Hair follicular keratinocyte (primary cell): ENCODE data around the genes IL17C, RNF166, CBFA2T3 and SLC22A31.

DNA sequence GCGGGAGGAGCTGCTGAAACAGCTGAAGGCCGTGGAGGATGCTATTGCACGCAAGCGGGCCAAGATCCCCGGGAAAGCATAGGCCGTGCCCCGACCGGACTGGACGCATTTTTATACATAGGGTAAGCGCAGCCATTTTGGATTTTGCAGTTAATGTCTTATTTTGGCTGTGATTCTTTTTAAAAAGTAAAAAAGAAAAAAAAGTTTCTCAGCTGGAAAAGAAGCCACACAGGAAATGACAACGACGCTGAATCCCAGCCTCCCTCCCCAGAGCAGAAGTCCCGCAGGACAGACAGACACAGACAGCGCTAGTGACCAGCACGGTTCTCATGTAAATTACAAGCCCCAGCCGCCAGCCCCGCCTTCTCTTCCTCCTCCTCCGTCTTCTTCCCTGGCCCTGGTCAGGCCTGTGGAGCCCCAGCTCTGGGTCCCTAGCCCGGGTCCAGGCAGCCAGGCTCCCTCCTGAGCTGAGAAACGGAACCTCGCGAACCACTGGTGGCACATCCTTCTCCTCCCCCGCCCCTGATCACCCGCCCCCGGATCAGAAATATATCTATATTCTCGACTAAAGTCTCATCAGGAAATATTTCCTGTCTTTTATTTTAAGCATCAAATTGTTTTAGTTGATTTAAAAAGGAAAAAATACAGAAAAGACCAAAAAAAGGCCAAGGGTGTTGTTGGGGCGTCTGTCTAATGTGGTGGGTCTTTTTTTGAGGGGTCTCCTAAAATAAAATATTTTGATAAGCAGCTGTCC is 7.0 kb upstream of the IL17C start:
- RAMPAGE, long total RNA: no peak

DNA sequence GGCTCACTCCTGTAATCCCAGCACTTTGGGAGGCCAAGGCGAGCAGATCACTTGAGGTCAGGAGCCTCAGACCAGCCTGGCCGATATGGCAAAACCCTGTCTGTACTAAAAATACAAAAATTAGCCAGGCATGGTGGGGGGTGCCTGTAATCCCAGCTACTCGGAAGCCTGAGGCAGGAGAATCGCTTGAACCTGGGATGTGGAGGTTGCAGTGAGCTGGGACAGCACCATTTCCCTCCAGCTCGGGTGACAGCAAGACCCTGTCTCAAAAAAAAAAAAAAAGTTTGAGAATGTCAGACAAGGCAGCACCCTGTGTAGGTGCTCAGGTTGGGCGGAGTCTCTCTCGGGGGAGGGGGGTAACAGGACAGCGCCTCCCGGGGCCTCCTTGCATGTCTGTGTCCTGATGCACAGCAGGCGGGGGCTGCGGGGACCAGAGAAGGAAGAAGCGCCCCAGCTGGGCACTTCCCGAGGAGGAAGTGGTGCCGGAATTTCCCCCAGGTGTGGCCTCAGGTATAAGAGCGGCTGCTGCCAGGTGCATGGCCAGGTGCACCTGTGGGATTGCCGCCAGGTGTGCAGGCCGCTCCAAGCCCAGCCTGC is at the start of gene IL17C:
IL17C (plus strand) TSS at position 543 of the 597 bp plus-strand sequence.
- RAMPAGE, long total RNA: no peak

- RAMPAGE, long total RNA: no peak
Measured at GRCh38 chr16:88639872-88640179, 1.5 kb downstream of the IL17C start.

- RAMPAGE, long total RNA: no peak
Measured at GRCh38 chr16:88702241-88702920, 3.8 kb downstream of the RNF166 start.

GRCh38 chr16:88705635-88706636 is at the start of gene RNF166:
Gene RNF166, minus strand, starts transcription at chr16:88706408.
- RAMPAGE, long total RNA: no peak

GRCh38 chr16:88716480-88717563 is 10.5 kb downstream of the CTU2 start:
- RAMPAGE, long total RNA: no peak

- RAMPAGE, long total RNA: no peak
Measured at GRCh38 chr16:88764912-88765682, 19.9 kb downstream of the PIEZO1 start.

GRCh38 chr16:88770392-88771476 is 14.3 kb downstream of the PIEZO1 start:
- RAMPAGE, long total RNA: no peak

DNA sequence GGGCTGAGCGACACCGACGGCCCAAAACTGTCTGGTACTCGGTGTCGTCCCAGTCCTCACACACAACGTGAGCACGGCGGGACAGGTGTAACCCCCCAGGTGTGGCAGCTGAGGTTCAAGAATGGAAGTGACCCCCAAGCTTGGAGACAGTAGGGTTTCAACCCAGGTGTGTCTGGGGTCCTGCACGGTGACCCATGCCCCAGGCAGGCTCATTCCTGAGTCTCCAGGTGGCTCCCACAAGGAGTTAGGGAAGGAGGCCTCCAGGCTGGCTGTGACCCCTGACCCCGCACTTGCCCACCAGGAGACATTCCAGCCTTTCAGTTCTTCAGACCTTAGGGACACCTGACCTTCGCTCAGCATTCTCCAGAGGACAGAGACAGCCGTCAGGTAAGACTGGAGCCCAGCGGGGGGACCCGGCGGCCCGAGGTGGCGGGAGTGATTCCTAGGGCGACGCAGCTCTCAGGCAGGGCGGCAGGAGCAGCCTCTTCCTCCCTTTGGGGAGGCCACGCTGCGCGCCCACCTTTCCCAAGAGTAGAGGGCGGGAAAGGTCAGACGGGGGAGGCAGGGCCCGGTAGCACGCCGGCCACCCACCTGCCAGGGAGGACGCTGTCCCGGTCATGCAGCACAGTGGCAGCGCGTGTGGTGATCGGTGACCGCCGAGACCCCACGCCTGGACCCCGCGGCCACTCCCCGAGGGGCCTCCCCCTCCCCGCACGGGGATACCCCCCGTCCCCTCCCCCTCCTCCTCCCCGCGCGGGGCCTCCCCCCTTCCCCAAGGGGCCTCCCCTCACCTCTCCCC is 688 bp downstream of the GALNS start:
- RAMPAGE, long total RNA: no peak

- RAMPAGE, long total RNA: no peak
Measured at GRCh38 chr16:88881124-88881972, 14.9 kb upstream of the PABPN1L start.

DNA sequence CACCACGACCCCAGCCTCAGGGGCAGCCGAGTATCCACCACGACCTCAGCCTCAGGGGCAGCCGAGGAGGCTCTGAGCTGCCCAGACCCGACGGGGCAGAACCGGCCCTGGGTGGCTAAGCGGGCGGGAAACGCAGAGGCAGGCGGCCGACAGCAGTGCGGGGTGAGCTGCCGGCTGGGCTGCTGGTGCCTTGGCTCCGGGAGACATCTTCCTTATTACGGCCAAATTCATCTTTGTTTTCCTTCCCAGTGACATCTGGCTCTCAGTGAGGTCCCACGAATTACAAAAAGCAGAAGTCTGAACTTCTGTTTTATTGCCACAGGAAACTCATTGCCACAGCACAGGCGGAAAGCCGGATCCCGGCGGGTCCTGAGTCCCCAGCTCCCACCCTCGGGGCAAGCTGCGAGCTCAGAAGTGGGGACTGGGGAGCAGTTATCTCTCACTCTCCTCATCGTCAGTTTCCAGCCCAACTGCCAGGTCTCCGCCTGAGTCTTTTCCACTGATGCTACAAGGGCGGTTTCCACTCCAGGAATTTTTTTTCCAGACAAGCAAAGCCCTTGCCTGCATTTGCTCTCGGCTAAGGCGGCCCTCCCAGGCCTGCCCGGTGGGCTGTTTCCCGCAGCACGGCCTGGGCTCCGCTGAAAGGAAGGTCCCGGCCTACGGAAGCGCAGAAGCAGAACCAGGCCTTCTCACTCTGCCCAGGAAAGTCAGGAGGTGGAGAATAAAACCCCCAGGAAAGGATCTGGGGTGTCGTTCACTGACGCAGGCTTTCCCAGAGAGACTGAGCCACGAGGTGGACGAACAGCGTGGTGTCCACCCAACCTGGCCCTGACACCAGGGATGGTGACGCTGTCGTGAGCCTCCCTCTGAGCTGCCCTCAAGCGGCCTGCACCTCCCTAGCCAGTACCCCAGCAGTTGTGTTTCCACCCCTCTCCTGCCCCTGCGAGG is 40.3 kb downstream of the CBFA2T3 start:
- RAMPAGE, long total RNA: no peak

GRCh38 chr16:88972766-88973765 is 3.9 kb downstream of the CBFA2T3 start:
- RAMPAGE, long total RNA: no peak

- RAMPAGE, long total RNA: no peak
Measured at GRCh38 chr16:88976807-88977778, at the start of gene CBFA2T3. Gene CBFA2T3, minus strand, starts transcription at chr16:88977207.

DNA sequence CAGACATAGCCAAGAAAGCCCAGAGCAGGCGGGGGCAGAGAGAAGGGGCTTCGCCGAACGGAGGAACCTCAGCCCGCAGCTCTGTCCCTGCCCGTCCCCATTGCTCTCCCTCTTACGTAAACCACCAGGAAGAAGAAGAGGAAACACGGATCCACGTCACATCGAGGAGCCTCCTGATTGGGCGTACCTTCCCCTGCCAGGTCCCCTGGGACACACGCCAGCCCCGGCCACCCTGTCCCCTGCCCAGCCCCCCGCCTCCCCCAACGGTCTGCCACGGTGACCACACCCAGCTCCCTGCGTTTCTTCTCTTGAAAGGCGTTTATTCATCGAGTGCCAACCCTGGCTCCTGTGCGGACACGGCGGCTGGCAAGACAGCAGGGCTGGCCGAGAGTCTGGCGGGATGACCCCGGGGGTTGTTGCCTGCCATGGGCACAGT is 40.8 kb upstream of the ACSF3 start:
- RAMPAGE, long total RNA: no peak

DNA sequence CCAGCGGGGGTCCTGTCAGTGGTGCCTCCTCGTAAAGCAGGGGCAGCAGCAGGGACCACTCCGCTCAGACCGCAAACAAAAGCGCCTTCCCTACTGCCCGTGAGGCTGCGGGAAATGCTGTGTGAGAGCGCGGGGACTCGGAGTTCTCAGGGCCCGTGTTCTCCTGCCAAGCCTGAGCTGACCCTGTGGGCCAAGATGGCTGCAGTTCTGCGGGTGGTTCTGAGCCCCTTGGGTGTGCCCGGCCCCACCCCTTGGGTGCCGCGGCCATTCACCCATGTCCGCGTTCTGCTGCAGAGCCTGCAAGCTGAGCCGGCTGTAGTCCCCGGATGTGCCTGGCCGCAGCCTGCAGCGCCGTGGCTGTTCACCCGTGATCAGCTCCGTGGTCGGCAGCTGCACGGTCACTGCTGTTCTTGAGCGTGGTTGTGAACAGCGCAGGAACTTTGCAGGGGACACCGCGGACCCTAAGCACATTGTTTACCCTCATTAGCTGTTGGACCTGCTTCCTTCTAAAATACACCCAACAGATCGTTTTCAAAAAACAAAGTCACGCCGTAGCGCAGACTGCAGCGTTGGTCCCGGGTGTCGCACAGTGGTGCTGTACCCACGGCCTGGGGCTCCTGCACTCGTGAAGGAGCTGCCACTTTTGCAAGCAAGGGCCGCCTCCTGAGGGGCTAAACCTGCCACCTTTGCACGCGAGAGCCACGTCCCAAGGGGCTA is 20.1 kb downstream of the ACSF3 start:
- RAMPAGE, long total RNA: no peak

GRCh38 chr16:89199814-89200587 is at the start of gene SLC22A31:
Gene SLC22A31, minus strand, starts transcription at chr16:89200537.
- RAMPAGE, long total RNA: no peak

DNA sequence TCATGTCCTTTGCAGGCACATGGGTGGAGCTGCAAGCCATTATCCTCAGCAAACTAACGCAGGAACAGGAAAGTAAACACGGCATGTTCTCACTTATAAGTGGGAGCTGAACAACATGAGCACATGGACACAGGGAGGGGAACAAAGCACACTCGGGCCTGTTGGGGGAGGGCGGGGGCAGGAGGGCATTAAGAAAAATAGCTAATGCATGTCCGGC is 28.9 kb downstream of the ZNF778 start:
- RAMPAGE, long total RNA: no peak

- RAMPAGE, long total RNA: no peak
Measured at GRCh38 chr16:89270071-89271175, 52.9 kb downstream of the ZNF778 start.

DNA sequence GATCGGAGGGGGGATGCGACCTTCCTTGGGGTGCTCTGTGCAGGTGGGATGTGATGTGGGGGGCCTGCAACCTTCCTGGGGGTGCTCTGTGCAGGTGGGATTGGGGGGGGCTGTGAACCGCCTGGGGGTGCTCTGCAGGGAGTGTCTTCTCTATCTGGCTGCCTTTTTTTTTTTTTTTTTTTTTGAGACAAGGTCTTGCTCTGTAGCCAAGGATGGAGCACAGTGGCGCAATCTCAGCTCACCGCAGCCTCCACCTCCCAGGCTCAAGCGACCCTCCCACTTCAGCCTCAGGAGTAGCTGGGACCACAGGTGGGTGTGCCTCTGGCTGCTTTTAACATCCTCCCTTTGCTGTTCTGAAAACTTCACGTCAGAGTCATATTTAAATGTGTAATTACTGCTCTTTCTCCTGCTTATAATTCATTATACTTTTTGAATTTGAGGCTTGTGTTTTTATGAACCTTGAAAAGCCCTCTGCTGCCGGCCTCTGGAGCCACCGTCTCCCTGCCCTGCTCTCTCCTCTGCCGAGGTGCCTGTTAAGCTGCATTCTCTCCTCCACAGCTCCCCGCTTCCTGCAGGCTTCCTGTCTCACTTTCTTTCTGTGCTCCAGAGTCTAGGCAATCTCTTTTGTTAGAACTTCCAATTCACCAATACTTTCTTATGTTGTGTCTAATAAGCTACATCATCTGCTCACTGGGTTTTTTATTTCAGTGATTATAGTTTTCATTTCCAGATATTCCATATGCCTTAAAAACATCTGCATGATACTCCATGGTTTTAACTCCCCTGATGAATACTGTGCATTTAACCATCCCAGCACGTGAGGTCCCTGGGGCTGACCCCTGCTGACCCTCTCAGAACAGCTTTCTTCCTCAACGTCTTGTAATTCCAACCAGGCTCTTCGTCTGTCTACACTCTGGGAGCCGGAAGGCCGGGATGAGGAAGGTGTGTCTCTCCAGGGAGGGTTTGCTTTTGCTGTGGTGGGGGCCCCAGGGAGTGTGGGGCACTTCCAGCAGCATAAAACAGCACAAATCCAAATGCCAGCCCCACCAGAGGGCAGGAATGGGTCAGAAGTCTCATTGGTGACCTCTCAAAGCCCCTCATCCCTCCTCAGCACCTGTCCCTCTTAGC is 78.7 kb downstream of the ZNF778 start:
- RAMPAGE, long total RNA: no peak

GRCh38 chr16:89300387-89301132 is 83.1 kb downstream of the ZNF778 start:
- RAMPAGE, long total RNA: no peak